H4 (cell line): ENCODE data around the genes RAB20 and LAMP1.

DNA sequence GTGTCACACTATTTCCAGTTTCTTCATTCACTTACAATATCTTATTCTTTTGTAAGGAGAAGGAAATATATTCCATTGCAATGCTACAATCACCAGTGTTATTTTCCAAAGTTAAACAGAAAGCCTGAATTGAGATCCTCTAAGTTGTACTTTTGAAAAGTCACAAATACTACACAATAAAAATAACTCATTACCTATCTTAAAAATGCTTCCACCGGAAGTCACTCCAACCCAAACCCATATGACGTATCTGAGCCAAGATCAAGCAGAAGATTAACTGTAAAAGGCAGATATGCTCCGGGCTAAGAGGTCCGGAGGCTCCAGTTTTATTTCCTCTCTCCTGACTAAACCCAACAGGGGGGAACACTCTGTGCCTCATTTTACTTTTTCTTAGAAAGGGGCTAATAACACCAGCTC is 970 bp downstream of the RAB20 start:
- RAMPAGE, long total RNA = no peak

GRCh38 chr13:110560961-110561994 is at the start of gene RAB20:
Gene RAB20 (minus strand): TSS chr13:110561722.
- RAMPAGE, long total RNA = start-site peak on the minus strand at chr13:110561692-110561722, 36 reads

- RAMPAGE, long total RNA = no peak
Observed at GRCh38 chr13:110609842-110610355, 5.4 kb upstream of the NAXD start.

DNA sequence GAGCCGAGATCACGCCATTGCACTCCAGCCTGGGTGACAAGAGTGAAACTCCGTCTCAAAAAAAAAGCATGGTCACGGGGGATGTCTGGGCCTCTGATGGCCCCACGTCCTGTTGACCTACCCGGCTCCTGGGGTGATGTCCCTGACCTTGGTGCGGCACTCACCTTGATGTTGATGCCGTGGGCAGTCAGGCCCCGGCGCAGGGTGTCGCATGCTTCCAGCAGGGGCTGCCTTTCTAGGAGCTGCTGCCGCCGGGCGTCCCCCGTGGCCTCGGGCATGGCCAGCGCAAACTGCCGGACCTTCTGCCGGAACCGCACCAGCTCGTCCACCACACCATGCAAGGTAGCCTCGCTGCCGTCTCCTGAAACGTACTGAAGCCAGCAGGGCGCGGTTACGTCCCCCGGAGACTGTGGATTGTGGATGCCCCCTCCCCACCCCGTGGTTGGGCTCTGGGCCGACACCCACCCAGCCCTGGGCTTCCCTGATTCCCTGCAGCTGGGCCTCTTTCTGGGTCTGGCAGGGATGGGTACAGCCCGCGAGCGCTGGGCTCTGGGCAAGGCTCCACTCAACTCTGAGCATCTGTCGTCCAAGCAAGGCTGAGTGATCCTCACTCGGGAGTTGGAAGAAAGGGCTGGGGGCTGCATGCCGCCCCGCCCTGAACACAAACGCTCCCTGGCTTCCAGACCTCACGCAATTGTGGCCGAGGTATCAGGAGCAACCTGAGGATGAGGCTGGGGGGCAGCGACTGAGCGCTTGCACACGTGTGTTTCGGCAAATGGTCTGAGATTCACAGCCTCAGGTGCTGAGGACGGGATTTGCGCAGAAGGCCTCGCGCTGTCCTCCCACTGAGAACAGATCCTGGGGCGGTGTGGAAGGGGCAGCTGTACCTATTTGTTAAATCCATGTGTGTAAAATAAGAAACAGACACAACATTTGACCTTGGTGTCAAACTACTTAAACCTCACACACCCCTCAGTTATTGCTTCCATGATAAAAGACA is 27.1 kb downstream of the NAXD start:
- RAMPAGE, long total RNA = no peak

DNA sequence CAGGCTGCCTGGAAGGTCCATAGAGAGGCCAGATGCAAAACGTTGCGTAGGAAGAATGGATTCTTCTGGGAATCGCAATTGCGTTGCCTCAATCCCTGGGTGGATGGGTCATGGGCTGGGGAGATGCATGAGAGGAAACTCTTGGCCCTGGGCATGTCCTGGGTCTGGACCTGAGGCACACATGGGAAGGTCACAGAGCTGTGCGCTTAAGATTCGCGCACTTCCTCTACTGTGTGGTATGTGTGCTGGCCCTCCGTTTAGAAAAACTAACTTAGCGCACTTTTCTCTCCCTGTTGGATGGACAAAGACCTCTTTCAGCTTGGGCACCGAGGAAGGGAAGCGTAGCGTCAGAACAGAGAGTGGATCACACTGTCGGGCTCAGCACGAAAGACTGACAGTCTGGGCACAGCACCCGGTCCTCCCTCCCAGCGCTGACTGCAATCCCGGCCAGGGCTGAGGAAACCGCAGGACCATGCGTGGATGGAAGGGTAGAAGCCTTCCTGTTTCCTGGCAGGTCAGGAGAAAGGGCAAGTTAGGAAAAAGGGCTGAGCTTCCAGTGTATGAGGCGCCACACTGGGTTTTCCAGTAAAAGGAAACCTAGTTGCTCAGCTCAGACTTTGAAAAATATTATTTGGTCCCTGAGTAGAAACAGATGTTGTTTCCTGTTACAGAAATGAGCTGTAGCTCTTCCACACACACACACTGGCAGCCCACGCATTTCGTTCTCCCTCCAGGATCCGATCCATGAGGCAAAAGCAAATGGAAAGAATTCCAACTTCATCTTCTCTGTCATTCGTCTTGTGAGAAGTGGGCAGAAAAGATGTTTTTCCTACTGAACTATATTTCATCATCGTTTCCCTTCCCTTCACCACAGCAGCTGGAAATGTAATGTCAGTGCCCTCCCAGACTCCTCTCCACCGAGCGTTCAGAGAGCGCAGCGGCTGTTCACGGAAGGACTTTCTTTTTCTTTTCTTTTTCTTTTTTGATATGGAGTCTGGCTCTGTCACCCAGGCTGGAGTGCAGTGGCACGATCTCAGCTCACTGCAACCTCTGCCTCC is 86.1 kb downstream of the ING1 start:
- RAMPAGE, long total RNA = no peak

- RAMPAGE, long total RNA = no peak
Observed at GRCh38 chr13:111114142-111114895, 791 bp upstream of the ARHGEF7 start.

GRCh38 chr13:111282943-111283433 is 37.5 kb upstream of the TEX29 start:
- RAMPAGE, long total RNA = no peak

- RAMPAGE, long total RNA = no peak
Observed at GRCh38 chr13:111844431-111844731, 222.6 kb upstream of the SOX1 start.

GRCh38 chr13:112474780-112475234 is 98.7 kb downstream of the SPACA7 start:
- RAMPAGE, long total RNA = no peak

DNA sequence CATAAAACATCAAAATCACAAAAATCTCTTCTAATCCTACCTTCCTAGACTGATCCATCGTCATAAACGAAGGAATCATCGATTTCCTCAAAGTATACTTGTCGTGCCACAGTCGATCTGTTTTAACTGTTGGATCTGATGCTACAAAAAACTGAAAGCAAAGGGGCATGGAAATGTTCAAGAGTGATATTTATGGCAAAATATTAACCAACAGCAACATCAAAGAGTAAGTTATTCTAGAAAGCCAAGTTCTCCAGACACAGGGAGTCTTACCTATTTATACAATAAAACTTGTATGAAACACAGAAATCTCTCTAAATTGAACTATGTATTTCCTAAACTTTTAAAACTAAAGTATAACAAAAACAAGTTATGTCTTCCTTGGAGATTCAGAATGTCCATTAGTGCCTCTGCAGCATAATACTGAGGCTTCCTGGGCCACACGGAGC is 60.6 kb downstream of the TUBGCP3 start:
- RAMPAGE, long total RNA = no peak

DNA sequence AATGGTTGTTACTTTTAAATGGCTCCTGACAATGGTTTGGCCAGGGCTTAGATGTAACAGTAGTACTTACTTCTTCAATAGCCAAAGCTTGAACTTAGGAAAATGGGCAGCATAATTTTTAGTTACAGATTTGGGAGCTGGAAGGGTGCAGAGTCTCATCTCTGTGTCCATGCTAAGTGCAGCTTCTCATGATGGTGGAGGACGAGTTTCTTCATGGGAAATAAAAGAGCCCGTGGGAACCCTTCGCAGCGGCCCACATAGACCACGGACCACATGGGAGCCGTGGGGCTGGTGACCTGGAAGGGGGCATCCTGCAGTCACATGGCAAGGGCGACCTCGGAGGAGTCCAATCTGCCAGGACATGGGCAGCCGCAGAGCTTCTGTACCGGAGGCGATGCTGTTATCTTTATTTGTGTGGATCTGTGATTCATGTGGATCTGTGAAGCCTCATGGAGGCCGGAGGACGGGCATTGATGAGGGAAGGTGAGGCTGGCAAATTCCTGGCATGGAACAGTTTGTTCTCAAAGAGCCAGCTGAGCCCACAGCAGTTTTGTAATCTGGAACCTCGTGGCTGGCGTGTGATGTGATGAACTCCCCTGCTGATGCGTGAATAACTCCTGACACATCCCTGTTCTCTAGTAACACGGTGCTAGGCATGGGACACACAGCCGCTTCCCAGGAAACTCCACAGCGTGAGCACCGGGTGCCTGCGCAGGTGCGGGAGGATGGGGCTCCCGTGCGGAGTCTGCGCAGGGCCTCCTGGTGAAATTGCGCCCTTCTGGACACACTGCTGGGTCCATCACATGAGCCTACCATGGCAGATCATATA is 40.3 kb downstream of the ATP11A start:
- RAMPAGE, long total RNA = no peak

- RAMPAGE, long total RNA = no peak
Observed at GRCh38 chr13:112853989-112854659, 114.9 kb upstream of the MCF2L start.

- RAMPAGE, long total RNA = no peak
Observed at GRCh38 chr13:112964714-112965399, 4.2 kb upstream of the MCF2L start.

DNA sequence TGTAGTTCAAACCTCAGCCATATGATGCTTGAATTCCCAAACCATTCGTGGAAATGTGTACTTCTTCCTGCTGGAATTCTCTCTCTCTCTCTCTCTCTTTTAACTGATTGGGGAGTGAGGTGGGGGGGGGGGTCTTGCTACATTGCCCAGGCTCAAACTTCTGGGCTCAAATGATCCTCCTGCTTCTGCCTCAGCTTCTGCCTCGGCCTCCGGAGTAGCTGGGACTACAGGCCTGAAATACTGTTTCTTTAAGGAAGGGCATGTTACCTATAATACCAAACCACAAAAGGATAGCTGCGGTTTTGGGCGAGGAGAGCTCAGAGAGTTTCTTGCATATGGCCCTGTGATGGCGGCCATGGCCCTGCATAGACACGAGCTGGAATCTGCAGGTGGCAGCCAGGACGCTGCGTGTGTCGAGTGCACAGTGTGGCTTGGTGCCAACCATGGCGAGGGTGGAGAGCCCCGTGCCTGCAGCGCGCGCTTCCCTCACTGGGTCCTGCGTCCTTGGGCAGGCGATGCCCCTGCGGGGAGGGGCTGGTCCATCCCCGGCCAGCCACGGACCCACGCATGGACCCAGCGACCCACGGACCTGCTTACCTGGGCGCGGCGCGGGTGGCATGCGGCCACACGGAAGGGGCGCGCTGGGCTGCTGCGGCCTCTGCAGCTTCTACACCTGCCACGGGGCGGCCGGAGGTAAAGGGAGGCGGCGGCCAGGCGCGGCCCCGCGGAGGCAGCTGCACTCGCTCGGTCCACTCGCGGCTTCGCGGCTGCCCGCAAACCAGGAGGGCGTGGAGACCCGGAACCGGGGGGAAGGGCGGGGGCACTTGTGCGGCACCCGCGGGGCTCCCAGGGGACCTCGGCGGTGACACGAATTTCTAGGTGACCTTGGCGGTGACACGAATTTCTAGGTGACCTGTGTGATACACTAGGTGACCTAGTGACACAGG is 719 bp upstream of the MCF2L start:
- RAMPAGE, long total RNA = no peak

DNA sequence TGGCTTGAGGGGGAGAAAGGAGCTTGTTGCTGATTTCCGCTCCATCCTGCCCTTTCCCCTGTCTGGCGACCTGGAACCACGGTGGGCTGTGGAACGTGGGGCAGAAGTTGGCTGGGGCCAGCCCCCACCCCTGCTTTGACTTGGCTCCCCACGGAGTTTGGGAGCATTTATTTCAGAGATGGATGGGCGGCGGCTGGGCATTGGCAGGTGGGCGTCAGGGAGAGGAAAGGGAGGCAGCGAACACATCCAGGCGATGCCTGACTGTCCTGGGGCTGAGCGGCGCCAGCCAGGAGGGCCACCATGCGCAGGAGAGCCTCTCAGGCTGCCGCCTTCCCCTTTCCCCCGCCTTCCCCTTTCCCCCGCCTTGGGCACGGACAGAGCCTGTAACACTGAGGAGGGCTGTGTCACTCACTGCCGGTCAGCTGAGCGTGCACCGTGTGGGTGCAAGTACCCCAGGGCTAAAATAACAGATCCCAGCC is 11.3 kb downstream of the MCF2L start:
- RAMPAGE, long total RNA = no peak

- RAMPAGE, long total RNA = no peak
Observed at GRCh38 chr13:112990575-112991614, 21.9 kb downstream of the MCF2L start.

GRCh38 chr13:113150060-113151098 is 8.1 kb upstream of the PROZ start:
- RAMPAGE, long total RNA = no peak

- RAMPAGE, long total RNA = no peak
Observed at GRCh38 chr13:113230883-113232123, 21.9 kb downstream of the CUL4A start.

DNA sequence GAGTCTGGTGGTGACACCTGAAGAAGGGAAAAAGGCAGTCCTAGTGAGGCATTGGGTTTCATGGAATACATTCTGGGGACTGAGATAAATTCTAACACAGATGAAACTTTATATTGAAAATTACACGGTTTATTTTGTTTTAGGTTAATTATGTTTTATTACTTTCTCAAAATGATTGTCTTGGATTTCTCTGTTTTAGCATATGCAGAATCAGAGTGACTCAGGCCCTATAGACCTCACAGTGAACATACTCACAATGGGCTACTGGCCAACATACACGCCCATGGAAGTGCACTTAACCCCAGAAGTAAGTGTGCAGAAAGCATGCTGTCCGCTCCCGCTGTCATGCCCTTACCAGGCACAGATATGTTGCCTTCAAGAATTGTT is 36.3 kb downstream of the CUL4A start:
- RAMPAGE, long total RNA = no peak

DNA sequence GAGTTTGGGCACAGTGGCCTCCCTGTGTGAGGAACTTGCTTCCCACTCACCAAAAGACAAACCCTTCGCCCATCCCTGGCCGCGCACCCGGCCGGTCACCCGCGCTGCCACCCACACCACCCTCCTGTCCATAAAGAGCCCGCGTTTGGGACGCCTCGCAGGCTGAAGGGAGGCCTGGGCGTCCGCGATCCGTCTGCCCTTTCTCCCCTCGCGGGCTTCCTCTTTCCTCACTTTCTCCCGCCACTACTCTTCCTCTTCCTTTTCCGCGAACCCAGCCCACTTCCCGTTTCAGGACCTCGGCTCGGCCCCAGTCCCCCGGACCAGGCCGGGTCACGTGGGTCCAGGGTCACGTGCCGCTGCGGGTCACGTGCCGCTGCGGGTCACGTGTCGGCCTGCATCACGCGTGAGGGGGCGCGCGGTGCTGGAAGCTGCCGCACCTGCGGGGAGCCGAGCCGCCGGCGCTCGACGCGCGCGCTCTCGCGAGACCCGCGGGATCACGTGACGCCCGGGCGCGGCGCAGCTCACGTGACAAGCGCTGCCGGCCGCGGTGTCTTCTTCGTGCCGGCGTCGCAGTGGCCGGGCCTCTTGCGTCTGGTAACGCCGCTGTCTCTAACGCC is at the start of gene LAMP1:
Gene LAMP1 (plus strand): TSS at position 524 of the 617 bp plus-strand sequence.
- RAMPAGE, long total RNA = no peak